Bile duct (tissue), 1 donor: ENCODE results near the genes IMPDH1 and TNPO3.

DNA sequence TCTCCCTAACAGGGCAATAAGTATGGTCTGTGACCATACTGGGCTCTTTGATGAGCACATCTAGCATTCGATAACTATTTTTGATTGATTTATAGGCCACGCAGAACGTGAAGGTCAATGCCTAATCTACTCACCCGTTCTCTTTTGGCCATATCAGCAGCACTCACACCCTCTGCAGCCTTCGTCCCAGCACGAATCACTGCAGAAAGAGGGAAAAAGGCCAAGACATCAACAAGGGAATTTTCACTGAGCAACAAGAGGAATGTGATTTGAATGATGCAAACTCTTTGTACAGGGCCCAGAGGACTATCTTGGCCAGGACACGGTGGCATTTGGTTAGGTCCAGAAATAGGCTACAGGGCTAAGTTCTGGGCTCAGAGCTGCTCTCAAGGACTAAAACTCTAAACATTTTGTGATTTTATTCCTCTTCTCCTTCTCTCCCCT lies 20.3 kb downstream of the RBM28 start:
- PRO-cap, result no peak

DNA sequence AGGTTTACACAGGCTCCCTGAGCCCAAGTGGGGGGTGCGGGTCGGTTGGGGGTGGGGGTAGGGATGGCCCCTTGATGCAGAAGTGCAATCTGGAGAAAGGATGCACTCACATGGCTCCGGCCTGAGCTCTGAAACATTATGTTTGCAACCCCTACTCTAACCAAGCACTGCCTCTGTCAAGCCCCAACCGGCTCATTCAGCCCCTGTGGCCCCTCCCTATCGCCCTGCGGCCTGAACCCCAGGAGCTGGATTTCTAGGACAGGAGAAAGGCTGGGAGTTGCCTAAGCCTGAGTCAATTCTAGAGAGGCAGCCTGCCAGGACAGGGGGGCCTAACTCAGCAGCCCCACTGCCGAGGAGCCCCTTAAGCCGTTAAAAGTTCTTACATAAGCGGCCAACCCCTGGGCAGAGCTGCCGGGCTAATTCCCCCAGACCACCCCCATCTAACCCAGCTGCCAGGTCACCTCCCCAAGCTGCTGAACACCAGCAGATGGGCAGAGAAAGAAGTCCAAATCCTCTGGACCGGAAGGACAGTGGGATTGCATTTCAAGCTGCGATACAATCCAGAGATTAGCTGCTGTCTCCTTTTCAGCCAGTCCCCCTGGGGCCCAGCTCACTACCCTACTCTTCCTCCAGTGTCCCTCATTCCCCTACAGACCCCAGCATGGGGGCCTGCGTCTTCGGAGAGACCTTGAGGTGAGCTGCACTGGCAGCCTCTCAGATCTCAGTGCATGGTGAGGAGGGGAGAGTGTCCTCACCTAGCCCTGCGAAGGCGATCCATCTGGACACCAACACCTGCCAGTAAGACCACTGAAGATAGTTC lies 1.0 kb downstream of the IMPDH1 start:
- PRO-cap, result bidirectional peak, plus-strand start at position 295 of the sequence, minus-strand start at position 130 of the sequence

- PRO-cap, result bidirectional peak, plus-strand start at chr7:128409751, minus-strand start at chr7:128409588; bidirectional peak, plus-strand start at chr7:128409780, minus-strand start at chr7:128409816; bidirectional peak, plus-strand start at chr7:128410076, minus-strand start at chr7:128409963
Measured at GRCh38 chr7:128409354-128410177, at the start of gene IMPDH1. TSS of gene IMPDH1 (minus strand) at chr7:128409982.

DNA sequence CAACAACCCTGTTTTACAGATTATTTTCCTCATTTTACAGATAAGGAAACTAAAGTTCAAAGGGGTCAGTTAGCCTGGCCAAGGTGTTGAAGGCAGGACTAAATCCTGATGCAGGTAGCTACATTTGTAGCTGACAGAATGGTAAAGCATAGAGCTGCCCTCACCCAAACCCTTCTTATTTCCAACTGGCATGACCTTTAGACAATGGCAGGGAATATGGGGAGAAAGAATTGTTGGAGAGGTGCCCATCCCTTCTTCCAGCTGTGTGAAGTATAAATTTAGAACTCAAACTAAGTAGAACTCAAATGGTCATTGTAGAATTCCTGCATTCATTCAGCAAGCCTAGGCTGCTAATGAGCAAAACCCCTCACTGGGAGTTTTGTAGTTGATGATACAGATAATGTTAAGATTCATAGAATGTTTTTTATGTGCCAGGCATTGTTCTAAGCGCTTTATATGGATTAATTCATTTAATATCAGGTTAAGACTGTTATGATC lies 1.9 kb upstream of the HILPDA start:
- PRO-cap, result no peak

GRCh38 chr7:128457489-128457986 lies 1.9 kb downstream of the HILPDA start:
- PRO-cap, result no peak

GRCh38 chr7:128555565-128555868 lies 79.0 kb downstream of the METTL2B start:
- PRO-cap, result no peak

DNA sequence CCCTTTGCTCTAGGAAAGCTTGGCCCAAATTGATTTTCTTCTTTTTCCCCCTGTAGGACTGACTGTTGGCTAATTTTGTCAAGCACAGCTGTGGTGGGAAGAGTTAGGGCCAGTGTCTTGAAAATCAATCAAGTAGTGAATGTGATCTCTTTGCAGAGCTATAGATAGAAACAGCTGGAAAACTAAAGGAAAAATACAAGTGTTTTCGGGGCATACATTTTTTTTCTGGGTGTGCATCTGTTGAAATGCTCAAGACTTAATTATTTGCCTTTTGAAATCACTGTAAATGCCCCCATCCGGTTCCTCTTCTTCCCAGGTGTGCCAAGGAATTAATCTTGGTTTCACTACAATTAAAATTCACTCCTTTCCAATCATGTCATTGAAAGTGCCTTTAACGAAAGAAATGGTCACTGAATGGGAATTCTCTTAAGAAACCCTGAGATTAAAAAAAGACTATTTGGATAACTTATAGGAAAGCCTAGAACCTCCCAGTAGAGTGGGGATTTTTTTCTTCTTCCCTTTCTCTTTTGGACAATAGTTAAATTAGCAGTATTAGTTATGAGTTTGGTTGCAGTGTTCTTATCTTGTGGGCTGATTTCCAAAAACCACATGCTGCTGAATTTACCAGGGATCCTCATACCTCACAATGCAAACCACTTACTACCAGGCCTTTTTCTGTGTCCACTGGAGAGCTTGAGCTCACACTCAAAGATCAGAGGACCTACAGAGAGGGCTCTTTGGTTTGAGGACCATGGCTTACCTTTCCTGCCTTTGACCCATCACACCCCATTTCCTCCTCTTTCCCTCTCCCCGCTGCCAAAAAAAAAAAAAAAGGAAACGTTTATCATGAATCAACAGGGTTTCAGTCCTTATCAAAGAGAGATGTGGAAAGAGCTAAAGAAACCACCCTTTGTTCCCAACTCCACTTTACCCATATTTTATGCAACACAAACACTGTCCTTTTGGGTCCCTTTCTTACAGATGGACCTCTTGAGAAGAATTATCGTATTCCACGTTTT lies 5.5 kb downstream of the OPN1SW start:
- PRO-cap, result no peak

DNA sequence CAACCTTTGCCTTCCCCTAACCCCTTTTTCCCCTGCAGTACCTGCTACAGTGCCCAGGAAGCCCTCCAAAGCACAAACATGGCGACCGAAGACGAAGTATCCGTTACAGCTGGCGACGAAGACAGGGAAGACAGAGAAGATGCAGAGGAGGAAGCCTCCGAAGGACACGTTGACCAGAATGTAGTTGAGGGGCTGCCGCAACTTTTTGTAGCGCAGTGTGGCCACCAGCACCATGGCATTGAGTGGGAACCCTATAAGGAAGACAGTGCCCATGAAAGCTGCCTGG lies 253 bp downstream of the OPN1SW start:
- PRO-cap, result no peak

DNA sequence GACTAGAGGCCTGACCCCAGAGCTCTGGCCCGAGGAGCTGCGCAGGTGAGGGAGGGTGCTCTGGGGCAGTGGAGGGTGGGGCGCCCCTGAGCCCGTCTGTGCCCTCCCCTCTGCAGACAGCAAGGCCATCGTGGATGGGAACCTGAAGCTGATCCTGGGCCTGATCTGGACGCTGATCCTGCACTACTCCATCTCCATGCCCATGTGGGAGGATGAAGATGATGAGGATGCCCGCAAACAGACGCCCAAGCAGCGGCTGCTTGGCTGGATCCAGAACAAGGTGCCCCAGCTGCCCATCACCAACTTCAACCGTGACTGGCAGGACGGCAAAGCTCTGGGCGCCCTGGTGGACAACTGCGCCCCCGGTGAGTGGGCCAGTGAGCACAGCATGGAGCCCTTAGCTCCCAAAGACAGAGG lies 5.0 kb downstream of the FLNC start:
- PRO-cap, result no peak

- PRO-cap, result no peak
Measured at GRCh38 chr7:128841019-128841787, 11.0 kb downstream of the FLNC start.

- PRO-cap, result no peak
Measured at GRCh38 chr7:129000749-129001397, 54.0 kb downstream of the TNPO3 start.

DNA sequence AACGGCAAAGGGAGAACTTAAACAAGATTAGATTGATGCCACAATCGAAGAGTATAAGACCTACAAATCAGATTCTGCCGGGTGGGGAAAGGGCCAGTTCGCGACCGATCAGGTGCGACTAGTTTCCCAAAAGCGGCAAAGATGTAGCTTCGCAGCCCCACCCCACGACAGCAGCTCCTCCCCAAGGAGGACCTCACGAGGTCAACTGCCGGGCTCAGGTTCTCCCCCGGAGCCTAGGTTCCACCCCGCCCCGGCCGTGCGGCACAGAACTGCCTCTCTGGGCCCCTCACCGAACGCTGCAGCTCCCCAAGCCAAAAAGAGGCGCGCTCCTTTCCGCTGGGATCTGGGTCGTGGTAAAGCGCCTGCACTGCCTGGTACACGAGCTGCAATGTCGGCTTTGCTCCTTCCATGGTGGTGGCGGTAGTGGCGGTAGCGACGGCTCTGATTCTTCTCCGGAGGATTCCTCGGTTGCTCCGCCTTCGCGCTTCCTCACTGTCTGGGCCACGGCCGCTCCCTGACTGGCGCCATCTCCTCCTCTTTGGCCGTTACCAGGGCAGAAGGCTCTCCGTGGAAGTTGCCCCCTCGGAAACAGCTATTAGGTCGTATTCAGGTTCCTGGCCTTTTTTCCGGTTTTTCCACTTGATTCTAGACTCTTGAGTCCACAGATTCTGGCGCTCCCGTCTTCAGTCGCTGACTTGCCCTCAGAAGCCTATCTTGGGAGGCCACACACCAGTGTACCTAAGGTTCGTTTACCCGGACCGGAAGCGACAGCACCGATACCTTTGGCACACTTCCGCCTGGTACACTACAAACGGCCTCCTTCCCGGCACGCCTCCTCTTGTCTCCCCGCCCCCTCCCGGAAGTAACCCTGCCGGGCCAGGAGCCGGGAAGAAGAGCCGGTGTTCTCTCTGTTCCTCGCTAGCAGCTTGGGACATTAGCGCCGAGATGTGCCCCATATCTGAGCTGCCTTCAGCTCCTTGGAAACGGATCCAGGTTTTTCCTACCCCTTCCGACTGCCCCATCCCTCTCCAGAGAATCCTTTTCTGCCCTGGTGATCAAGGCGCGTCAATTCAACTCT lies at the start of gene TNPO3:
TSS of gene TNPO3 (minus strand) at position 751 of the 1,078 bp plus-strand sequence.
- PRO-cap, result bidirectional peak, plus-strand start at position 266 of the sequence, minus-strand start at position 134 of the sequence; unidirectional peak, minus-strand start at position 540 of the sequence; bidirectional peak, plus-strand start at position 866 of the sequence, minus-strand start at position 751 of the sequence

DNA sequence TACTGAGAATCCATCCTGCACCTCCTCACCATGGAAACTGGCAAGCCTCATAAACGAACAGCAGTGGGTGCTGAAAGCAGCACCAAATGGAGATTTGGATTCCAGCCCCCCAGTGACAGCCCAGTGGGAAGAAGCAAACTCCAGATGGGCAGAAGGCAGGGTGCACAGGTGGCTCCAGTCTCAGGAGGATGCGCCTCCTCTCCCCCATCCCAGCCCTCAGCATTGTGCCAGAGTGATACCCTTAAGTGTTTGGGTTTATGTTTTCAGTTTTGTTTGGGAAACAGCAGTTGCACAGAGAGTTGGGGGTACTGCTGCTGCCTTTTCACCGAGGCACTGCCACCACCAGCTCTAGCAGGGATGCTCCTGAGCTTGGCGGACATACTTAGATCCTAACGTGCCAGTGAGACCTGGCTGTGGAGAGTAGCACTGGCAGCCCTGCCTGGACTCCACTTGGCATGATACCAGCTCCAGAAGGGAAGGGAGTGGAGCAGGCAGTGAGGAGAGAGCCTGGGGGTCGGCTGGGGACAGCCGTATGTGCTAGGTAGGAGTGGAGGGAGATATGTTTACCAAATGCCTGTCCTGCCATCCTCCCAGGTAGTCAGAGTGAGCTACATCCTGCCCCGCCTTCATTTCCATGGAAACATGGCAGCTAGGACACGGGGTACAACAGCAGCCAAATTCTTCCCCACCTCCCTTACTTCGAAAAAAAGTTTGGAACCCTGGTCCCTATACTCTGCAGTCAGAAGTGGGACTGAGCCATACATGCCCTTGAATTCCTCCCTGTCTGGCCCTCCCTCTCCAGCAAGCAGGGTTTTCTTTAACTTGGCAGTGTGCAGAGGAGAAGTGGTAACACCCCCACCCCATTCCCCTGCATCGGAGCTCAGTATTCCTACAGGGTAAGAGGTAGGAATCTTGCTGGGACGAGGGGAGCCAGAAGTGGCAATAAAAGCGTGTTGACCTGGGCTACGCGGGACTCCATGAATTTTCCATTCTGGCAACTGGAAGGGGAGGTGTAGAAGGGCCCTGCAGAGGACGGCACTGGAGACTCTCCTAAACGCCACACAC lies 20.2 kb upstream of the SMO start:
- PRO-cap, result no peak

GRCh38 chr7:129225360-129226288 lies 794 bp downstream of the AHCYL2 start:
- PRO-cap, result no peak

DNA sequence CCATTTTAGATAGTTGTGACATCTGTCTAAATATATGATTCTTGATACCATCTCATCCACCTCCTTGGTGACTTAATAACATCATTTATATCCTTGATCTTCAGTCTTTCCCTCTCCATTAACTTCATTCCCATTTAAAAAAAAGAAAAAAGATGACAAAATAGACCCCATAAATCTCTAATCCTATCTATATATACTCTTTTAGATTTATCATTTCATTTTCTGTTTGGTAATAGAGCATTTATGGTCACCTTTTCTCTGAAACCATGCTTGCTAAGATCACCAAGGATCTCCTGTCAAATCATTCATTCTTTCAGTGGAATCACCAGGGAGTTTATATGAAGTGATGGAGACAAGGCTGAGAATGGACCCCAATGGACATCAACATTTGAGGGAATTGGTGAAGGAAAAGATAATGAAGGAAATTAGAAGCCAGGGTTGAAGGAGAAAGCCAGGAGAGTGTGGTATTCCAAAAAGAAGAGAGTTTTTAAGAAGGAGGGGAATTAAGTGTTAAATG lies 85.3 kb downstream of the AHCYL2 start:
- PRO-cap, result no peak

- PRO-cap, result no peak
Measured at GRCh38 chr7:129345363-129345948, 88.8 kb upstream of the STRIP2 start.

DNA sequence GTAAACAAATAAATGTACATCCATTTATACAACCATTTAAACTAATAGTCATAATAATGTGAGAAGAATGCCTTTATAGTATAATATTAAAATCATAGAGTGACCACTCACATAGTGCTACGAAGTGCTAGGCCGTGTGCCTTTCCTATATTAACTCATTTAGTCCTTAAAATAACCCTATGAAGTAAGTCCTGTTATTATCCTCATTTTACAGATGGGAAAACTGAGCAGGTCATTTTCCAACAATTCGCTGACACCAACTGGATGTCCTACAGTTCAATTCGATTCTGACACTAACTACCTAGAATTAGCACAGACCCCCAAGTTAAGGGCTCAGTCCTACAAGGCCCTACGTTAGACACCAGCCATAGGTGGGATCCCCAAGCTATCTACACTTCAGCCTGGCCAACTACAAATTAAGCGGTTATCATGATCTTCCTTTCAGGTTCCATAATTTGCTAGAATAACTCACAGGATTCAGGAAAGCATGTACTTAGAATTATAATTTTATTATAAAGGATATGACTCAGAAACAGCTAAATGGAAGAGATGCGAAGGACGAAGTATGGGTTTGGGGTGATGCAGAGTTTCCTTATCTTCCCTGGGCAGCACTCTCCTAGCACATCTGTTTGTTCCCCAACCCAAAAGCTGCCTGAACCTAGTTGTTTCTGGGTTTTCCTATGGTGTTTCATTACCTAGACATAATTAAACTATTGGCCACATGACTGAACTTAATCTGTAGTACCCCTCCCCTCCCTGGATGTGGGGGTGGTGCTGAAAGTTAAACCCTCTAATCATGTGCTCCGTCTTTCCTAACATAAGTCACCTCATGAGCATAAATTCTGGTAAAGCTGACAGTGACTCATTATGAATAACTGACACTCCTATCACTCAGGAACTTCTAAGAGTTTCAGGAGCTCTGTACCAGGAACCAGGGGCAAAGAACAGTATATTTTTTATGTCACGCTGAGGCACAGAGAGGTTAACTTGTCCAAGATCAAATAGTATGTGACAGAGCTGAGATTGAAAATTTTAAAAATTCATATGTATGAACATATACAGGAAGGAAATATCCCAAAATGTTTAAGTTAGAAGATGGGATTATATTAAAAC lies 4.5 kb downstream of the STRIP2 start:
- PRO-cap, result no peak

GRCh38 chr7:129640275-129640607 lies 28.7 kb downstream of the NRF1 start:
- PRO-cap, result no peak

DNA sequence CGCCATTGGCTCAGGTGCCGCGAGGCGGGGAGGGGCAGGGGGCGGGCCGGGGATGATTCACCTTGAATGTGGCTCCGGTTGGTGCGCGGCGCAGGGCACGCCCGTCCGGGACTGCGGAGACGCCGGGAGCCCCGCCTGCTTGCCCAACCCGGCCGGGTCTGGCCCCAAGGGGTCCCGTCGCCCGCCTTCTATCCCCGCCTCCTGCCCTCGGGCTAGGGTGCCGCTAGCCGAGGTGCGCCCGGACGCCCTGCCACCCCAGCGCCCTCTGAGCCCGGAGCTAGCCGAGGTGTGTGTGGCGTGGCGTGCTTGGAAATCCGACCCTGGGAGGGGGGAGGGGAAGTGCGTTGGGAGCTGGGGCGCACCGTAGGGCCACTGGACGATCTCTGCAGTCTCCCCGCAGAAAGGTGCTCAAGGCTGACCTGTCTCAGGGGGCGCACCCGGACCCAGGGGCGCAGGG lies 168.8 kb downstream of the NRF1 start:
- PRO-cap, result bidirectional peak, plus-strand start at position 98 of the sequence, minus-strand start outside the sequence

GRCh38 chr7:129949227-129950156 lies 3.3 kb downstream of the UBE2H start:
- PRO-cap, result bidirectional peak, plus-strand start at chr7:129949640, minus-strand start at chr7:129949644